SEM (cell line): ENCODE measurements around the genes B4GALT2 and KIF2C.

DNA sequence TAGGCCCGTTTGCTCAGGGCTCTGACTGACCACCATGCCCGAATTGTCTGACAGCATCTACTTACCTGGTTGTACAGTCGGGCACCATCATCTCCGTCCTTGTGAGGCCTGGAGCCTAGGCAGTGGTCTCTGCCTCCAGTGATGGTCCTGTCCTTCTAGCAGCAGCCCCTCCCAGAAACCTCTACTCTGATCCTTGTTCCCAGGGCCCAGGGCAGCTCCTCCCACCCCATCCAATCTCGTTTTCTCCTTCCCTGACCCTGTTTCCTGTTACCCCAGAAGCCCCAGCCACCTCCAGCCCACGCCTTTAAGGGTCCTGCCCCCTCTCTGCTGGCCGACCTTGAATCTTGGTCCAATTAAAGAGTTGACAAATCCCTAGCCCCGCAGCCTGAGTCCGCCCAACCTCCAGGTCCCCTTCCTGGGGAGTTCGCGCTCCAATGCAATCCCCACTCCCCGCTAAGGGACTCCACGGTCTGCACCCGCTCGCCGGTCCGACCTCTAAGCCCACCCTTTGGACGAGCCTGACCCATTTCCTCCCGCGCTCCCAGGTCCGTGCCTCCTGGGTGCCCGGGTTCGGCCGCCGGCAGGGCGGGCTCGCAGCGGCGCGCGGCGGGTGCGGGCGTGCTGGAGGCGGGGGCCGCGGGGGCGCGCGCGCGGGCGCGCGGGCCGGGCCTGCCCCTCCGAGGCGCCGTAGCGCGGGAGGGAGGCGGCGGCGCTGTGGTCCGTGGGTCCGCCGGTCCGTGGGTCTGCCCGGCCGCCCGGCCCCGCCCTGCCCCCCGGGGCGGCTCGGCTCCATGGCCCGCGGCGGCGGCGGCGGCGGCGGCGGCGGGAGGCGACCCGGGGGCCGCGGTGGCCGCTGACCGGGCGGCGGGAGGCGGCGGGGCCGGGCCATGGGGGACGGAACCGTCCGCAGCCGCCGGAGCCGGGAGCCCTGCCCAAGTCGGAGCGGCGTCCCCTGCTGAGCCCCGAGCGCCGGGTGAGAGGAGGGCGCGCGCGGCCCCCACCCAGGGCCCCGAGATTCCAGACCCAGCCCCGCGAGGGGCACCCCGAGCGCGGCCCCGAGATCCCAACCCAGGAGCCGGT is at the start of gene B4GALT2:
TSS of gene B4GALT2 (plus strand) at position 672 of the 1,080 bp plus-strand sequence.
- PRO-cap = bidirectional peak, plus-strand start at position 680 of the sequence, minus-strand start at position 562 of the sequence

DNA sequence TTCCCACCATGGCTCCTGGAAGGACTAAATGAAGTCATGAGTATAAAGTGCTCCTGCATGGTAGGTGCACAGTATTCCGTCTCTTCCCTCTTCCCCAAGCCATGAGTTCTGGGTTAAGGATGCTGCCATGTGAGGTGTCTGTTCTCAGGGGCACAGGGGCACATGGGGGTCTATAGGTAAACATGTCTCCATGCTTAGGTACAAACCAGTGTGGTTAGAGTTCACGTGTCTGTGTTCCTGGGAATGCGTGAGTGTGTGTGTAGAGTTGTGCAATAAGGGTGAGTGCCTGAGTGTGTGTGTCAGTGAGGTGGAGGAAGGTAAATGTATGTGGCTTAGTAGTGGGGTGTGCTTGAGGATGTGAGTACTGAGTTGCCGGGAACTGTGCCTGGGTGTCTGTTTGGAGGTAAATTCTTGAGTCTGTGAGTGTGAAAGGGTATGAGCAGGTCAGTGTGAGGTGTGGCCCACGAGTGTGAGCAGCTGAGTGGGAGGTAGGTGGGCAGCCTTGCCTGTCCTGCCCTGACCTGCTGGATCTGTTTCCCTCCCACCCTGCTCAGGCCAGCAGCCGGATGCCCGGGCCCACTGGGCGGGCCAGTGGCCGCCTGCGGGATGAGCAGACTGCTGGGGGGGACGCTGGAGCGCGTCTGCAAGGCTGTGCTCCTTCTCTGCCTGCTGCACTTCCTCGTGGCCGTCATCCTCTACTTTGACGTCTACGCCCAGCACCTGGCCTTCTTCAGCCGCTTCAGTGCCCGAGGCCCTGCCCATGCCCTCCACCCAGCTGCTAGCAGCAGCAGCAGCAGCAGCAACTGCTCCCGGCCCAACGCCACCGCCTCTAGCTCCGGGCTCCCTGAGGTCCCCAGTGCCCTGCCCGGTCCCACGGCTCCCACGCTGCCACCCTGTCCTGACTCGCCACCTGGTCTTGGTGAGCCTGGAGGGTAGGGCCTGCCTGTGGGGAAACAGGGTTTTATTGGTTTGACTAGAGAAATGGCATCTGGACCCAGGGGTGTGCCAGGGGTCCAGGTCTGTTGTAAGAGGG is 1.9 kb downstream of the B4GALT2 start:
- PRO-cap = no peak

DNA sequence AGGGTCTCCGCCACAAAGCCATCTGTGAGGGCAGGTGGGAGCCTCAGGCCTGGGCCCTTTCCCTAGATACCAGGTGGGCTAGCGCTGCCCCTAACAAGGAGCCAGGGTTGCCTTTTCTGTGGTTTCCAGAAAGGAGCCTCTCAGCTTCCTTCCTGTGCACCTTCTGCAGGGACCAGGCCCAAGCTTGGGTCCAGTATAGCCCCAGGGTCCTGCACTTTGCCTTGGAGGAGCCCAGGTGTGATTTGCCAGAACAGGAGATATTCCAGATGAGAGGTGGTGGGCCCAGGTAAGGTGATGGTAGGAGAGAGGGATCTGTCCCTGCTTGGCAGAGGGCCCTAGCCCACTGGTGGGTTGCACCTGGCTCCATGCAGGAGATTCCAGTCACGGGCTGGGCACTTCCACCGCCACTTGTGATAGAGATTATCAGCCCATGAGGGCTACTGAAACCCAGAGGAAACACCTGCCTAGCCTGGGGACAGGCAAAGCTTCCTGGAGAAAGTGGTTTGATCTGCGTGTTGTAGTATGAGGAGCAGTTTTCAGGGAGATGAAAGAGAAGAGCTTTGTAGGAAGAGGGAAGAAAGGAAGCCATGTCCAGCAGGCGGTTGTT is 1.1 kb downstream of the CCDC24 start:
- PRO-cap = no peak

DNA sequence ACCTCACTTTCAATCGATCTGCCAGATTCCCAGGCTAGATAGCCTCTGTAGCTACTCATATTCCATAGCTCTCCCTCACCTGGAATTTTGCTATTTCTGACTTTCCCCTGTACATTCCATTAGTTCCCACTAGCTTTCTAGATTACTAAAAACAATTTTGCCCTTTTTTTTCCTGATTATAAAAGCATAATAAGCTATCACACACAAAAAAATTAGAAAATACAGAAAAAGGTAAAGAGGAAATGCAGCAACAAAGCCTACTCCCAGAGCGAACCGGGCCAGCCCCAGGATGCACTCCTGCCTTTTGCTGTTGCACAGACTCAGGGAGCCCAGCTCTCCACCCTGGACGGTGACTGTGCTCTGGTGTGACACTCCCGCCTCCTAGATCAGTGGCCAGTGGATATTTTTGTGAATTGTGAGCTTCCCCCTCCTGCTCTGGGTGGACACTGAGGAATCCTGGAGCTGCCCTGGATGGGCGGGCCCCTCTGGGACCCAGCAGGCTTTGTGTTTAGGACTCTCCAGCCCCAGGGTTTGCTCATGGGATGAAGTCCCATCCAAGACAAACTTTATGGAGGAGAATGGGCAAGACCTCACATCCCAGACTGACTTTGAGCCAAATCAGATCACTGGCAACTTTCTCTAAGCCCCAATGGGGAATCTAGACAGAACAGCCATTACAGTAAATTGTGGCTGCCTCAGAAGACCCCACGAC is 16.2 kb downstream of the SLC6A9 start:
- PRO-cap = no peak

GRCh38 chr1:44032447-44032860 is 1.2 kb upstream of the SLC6A9 start:
- PRO-cap = no peak

GRCh38 chr1:44233645-44234602 is 20.7 kb downstream of the DMAP1 start:
- PRO-cap = no peak

DNA sequence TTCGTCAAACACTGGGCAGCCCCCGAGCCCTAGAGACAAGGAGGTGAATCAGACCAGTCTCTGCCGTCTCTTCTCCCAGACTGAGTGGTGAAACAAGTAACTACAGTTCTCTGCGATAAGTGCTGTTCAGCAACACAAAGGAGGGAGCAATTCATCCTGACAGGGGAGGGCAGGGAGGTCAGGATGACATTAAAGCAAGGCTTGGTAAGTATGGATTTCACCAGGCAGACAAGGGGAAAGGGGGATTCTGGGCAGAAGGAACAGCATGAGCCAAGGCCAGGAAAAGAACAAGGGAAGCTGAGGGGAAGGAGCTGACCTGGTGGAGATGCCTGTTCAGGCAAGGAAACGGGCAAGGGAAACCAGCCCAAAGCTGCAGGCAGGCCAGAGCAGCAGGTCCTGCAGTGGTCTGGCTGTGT is 13.5 kb upstream of the ERI3 start:
- PRO-cap = no peak

DNA sequence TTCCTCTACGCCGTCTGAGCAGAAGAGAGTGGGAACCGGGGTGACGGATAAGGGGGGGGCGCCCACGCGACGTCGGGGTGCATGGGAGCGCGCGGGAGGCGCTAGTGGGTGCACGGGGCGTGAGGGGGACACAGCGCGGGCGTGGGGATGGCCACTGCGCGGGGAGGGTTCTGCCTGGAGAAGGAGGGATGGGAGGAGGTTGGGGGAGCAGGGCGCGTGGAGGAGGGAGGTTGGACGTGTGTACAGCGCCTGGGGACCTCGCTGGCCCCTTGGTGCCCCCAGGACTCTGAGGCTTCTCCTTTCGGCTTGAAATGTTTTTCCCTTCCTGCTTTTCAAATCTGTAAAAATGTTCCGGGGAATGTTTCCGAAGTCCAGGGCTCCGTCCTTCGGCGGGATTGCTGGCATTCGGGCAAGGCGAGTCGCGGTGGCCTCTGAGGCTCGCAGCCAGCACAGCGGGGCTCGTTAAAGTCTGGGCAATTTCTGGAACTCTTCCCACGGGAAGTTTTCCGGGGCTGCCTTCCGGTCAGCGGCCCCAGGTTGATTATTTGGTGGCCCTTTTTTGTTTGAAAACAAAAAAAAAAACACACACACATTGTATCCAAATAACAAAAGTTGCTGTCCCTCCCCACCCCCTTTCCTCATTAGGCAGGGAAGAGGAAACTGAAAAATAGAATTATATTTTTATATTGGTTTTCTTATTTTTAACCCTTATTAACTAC is 13.2 kb downstream of the RNF220 start:
- PRO-cap = no peak

GRCh38 chr1:44635698-44636334 is 38.5 kb downstream of the TMEM53 start:
- PRO-cap = no peak

DNA sequence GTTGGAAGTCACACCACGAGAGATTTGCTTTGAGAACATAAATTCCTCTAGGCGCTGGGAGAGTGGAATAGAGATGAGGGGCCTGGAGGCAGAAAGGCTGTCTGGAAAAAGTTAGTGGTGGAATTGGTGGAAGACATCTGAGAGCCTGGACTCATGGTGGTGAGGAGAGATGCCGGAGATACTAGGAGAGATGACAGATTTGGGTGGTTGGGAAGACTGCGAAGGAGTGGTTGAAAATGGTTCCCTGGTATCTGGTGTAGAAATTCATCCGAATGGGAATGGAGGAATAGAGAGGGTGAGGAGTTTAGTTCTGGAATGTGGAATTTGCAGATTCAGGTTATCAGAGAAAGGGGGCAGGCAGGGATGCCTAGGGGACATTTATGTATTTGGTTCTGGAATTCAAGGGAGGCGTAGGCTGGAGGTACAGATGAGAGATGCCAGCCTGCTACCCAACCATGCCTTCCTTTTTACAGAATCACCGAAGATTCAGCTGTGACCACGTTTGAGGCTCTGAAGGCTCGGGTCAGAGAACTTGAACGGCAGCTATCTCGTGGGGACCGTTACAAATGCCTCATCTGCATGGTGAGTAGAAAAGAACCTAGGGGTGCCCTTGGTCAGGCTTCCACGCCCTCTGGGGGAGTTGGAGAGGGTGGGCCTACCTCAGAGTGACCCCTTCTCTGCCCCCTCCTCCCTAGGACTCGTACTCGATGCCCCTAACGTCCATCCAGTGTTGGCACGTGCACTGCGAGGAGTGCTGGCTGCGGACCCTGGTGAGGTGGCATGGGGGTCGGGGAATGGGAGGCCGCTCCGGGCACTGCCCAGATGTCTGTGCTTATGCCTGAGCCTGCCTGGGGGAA is 24.9 kb downstream of the TMEM53 start:
- PRO-cap = no peak

DNA sequence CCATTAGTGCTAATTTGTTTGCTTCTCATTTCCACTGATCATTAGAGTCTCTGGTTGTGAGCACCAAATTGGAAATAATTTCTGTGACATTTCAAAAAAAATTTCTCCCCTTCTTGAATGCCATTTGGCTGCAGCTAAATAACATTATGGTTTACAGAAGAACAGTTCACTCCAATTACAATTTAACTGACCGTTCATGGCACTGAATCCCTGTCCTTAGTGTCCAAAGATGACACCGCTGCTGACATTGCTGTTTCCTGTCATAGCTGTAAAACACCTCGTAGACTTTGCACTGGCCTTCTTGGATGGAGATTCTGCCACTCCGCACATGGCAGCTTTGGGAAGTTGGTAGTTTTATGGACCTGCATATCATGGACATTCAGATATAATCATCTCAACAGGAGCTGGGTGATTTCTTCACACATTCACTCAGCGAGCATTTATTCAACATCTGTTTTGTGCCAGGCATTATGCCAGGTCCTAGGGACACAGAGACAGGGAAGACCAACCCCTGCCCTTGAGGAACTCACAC is 4.9 kb downstream of the ARMH1 start:
- PRO-cap = no peak

DNA sequence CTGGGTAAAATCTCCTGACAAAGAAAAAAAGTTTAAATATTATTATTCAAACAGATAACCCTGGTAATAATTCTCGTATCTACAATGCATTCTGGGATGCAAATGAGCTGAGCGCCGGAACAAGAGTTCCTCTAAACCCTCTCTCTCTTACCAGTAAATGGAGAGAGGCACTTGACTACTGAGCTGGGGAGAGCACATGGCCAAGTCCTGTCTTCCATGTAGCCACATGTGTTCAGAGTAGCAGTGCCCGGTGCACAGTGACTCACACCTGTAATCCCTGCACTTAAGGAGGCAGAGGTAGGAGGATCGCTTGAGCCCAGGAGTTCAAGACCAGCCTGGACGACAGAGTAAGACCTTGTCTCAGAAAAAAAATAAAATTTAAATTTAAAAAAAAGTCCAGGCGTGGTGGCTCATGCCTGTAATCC is 17.6 kb upstream of the KIF2C start:
- PRO-cap = bidirectional peak, plus-strand start at position 150 of the sequence, minus-strand start outside the sequence

DNA sequence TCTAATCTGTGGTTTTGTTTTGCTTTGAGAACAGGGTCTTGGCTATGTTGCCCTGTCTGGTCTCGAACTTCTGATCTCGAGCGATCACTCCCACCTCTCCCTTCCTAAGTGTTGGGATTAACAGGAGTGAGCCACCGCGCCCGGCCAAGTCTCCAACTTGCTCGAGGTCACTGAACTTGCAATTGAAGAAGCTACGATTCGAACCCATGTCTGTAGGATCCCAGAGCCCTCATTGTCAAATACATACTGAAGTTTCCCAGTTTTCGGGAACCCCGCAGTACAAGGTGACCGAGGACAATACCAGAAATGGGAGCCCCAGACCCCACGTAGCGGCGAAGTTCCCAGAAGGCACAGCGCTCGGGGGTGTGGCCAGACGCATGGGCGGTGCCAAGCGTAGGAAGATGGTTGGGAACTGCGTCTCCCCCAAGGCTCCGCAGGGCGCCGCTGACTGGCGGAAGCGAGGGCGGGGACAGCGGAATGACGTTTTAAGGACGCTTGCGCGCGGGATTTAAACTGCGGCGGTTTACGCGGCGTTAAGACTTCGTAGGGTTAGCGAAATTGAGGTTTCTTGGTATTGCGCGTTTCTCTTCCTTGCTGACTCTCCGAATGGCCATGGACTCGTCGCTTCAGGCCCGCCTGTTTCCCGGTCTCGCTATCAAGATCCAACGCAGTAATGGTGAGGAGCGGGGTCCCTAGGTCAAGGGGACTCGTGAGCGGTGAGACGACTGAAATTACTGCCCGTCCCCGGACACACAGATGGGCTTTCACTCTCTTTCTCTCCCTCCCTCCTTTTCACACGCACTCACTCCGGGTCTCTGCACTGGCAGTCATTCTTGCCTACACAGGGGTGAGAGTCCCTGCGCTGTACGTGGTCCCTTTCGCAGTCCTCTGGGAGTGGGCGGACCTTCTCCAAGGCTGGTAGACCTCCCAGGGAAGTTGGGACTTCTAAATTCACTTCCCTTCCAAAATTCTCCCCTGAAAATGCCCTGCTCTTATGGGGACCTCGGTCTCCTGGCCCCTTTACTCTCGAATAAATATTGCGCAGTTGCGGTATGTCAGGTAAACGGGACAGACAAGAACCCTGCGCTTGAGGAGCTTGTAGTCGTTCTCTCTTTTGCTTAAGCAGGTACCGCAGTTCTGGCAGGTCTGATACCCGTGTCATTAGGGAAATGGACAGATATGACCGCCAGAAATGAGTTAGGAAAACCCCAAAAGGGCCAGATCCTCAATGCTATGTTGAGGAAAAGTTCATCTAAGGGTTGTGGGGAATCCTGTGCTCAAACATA is at the start of gene KIF2C:
TSS of gene KIF2C (plus strand) at position 511 of the 1,286 bp plus-strand sequence.
- PRO-cap = bidirectional peak, plus-strand start at position 536 of the sequence, minus-strand start at position 307 of the sequence; bidirectional peak, plus-strand start at position 830 of the sequence, minus-strand start at position 819 of the sequence

DNA sequence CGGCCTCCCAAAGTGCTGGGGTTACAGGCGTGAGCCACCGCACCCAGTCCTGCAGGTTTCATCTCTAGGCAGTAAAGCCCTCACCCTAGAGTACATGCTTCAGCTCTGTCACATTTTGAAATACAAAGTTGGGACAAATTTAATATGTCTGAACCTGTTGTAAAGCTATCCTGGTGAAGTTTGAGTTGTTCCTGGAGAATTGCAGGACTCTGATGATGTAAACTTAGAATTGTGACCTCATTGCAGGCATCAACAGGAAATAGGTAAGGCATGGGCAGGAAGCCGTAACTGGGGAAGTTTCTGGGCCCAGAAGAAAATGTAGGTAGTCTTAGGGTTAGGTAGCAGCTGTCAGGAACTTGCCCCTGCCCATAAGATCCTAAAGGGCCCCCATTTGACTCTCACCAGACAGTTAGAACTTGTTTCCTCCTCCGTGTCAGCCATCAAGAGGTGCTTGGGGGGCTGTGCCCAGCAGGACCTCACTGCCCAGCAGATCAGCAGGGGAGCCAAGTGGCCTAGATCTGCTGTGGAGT is 6.6 kb downstream of the KIF2C start:
- PRO-cap = no peak

DNA sequence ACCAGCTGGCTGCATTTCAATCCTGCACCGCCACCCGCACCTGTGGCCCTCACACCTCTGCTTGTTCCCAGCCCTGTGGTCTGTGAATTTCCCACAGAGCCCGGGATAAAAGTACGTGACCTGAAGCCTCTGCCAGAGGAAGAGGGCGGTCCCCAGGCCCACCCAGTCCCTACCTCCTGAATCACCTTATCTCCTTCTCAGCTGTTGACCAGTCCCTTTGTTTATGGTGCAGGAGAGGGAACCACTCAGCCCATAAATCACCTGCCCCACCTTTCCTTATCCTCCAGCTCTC is 3.4 kb upstream of the BEST4 start:
- PRO-cap = no peak

DNA sequence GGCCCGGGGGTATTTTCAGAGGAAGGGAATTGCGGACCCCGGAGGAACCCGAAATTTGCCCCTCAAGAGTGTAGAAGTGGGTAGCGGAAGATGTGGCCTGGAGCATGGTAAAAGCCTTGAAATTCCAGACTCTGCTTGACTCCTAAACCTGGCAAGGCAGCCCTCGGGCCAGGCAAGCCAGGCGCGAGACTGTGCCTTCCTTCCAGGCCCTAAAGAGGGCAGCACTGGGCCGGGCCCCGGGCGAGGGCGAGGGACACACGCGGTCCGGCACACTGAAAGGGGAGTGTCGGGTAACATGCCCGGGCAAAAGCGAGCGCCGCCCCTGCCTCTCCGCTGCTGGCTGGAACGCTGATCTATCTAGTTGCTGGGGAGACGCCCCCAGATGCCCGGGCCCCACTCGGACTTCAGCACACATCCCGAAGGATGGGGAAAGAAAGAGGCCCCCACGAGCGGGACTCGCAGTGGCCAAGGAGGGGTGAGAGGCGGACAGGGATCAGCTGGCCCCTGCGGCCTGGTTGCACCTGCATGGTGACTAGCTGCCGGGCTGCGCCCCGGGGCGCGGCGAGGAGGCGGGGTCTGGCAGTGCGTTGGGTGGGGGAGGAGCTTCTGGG is 439 bp upstream of the PLK3 start:
- PRO-cap = bidirectional peak, plus-strand start at position 270 of the sequence, minus-strand start at position 191 of the sequence; bidirectional peak, plus-strand start outside the sequence, minus-strand start at position 523 of the sequence

DNA sequence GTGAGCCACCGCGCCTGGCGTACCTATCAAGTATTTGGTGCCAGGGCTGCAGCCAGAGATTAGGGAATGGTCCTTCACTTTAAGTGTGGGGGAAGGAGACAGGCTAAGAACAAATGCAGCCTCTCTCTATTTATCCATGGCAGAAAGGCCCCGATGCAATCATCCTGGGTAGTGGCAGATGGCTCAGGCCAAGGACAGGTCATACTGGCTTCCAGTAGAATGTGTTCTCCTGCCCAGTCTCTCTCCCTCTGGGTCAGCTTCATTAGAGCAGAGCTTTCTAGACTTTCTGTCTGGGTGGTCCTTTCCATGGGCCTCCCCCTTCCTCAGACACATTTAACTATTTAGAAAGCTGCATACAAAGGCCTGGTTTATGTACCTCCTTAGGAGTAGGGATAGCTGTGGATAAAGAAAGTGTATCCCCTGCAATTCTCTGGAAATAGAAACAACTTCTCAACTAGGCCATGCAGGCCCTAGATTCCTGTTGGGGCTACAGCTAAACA is 4.8 kb upstream of the PTCH2 start:
- PRO-cap = no peak

DNA sequence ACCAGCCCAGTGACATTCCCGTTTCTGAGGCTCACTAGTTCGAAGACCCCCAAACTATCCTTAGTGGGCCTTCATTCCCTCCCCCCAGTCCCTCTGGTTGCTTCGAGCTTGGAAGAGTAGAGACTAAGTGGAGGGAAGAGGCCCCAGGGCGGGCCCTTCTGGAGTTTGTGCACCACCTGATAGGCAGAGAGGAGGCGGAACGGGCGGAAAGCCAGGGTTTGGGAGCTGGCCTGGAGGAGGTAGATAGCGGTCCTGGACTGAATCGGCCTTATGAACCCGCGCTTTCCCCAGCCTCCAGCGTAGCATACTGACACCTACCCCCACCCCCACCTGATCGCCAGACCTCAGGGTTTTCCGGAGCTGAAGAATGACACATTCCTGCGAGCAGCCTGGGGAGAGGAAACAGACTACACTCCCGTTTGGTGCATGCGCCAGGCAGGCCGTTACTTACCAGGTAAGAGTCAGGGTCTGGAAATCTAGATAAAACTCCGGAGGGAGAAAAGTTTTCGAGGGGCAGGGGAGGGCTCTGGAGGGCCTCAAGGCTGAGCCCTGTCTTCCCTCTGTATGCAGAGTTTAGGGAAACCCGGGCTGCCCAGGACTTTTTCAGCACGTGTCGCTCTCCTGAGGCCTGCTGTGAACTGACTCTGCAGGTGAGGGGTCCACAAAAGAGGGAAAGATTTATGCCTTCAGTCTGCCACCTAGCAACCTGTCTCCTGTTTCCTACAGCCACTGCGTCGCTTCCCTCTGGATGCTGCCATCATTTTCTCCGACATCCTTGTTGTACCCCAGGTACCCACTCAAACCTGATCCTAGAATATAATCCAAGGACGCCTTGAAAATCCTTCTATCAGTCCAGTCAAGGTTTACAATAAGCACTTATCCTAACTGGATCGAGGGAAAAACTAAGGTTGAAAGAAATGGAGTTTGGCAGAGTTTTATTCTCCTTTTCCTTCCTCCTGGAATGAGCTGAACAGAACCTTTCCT is 804 bp downstream of the UROD start:
- PRO-cap = unidirectional peak, minus-strand start at position 309 of the sequence

DNA sequence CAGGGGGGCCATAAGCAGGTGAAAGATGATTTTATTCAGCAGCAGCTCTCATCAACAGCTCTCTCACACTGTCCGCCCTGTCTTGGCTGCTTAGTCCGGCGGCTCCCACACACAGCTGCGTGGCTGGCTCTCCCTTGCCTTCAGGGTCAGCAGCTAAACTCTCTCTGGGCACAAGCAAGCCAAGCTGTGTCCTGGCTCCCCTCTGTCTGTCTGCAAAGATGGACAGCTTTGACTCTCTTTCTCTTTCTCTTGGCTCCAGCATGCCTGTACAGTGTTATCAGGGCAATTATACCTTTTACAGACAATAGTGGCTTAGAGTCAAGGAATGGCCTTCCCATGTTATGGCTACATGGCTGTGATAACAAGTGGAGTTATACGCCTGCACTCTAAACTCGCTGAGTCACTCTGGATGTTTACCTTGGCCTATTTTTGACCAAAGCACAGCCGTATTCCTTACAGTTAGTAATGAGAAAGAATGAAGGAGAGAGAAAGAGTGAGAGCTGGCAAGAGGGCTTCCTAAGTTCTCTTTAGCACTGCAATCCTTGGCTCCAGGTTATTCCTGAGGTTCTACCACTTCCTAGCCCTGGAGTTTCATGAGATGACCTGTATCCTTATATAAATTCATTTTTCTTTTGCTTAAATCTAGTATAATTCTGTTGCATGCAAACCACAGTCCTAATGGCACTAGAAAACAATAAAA is 59.9 kb upstream of the ZSWIM5 start:
- PRO-cap = no peak

GRCh38 chr1:45606941-45607922 is 16.6 kb downstream of the CCDC17 start:
- PRO-cap = no peak